Osteoblast (primary cell): ENCODE results near the gene CCDC74A.

- CAGE, long polyA plus RNA: no peak
- RRBS: 2% methylated on average over 6 of the region's 38 CpGs
Observed at GRCh38 chr2:130756191-130756465, 788 bp downstream of the AMER3 start.

DNA sequence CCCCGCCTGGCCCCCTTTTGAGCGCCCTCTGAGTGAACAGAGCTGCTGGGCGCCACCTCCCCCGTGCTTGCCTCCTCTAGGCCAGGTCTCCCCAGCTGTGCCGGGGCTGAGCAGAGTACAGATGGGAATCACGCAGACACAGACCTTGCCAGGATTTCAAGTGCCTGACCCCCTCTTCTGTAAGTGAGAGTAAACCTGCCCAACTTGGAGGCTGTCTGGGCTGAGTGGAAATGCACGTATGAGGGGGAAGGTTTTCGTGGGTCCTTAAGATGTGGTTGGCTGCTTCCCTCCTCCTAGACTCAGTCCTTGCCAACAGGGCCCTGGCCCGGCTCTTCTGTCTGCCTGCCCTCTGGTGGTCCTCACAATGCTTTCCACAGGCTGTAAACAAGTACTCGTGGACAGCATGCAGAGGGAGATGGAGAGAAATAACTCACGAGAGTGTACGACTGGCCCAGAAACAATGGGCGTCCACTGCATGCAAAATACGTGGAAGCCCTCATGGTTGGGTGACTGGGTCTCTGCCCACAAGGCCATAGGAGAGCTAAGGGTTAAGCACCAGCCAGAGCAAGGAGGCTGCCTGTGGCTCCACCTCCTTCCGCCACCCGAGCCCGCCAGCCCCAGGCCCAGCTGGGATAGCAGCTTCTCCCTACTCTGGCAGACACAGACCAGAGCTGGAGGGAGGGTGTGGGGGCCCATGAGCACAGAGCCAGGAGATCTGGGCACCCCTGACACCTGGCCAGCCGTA, 17.1 kb upstream of the ARHGEF4 start:
- CAGE, long polyA plus RNA: no peak
- RRBS: no CpG with 5 or more reads among the region's 18 CpGs

DNA sequence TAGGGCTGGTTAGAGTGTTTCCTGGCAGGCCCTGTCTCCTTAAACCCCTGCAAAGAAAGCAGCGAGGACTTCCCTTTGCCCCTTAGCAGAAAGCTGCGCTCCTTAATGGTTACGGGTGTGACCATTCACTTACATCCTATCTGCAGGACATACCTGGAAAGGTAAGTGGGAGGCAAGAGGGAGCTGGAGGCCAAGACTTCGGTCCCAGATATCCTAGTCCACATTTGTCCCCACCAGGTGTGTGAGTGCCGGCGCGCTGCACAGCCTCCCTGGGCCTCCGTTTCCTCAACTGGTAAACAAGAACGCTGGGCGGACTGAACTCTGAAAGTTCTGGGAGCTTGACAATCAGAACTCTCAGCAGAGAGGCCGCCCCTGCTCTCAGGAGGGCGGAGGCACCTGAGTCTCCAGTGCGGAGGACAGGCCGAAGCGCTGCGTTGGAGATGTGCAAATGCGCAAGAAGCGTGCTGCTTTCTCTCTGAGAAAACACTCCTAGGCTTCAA, 507 bp upstream of the ARHGEF4 start:
- CAGE, long polyA plus RNA: no peak
- RRBS: no CpG with 5 or more reads among the region's 18 CpGs

- CAGE, long polyA plus RNA: no peak
- RRBS: 90% methylated on average over 3 of the region's 19 CpGs
Observed at GRCh38 chr2:131041020-131041904, 52.0 kb downstream of the FAM168B start.

DNA sequence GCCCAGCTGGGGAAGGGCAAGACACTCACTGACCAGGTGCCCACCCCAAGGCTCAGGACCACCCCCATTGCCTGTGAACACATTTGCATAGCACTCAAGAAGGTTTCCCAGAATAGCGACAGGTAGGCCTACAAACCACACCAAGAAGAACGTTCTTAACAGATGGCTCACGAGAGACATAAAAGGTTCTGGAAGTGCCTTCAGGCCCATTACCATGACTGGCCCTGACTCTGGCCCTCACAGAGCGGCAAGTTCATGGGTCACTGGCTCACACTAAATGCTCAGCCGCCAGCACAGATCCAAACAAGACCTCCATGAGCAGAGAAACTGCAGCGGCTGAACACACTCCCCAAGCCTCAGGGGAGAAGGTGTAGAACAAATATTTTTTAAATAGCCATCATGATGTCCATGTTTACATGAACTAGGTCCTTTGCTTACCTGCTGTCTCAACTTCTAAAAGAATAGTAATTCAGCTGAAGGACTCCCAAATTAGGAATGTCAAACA, 43.9 kb downstream of the FAM168B start:
- CAGE, long polyA plus RNA: no peak
- RRBS: no CpG with 5 or more reads among the region's 6 CpGs

GRCh38 chr2:131081107-131081565, 12.1 kb downstream of the FAM168B start:
- CAGE, long polyA plus RNA: no peak
- RRBS: no CpG with 5 or more reads among the region's 4 CpGs

DNA sequence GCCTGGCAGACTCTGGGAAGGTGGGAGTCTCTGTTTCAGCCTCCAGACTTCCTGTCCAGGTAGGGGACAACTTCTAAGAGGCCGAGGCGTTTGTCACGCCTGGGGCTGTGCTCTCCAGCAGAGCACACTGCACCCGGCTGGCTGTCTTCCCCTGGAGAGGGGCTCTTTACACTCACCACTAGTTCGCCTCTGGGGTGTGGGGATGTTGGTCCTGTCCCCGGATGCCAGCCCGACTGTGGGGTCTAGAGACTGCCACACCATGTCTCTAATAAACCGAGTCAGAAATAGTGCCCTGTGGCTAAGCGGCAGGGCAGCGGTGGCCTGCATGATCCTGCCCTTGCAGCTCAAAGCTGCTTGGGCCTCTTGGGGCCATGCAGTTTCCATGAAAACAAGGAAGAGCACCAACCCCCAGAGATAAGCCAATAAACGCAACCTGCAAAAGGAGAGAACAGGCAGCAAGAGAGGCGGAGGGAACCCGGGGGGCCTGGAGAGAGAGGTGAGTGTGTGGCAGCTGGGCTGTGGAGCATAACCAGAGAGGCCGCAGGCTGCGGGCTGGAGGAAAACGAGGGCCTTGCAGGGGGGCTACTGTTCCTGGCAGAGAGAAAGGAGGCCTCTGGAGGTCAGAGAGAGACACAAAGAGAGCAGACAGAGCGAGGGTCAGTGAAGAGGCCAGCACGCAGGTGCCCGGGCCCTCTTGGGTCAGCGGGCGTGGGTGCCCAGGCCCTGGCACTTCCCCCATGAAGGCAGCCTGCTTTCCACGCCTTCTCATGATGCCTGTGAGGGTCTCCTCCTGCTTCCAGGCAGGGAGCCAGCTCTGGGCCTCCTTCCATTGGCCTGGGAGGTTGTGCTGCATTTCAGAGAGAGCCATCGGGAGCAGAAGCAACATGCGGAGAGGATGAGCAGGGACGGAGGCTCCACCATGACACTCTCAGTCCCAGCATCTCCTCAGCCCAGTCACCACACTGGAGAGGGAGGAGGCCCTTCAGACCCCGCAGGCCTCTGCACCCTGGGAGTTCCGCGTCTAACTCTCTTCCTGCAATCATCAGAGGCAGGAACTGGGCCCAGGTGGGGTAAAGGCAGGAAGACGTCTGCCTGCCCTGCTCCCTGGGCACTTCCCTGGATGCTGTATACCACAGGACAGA, 1.5 kb downstream of the MZT2A start:
- CAGE, long polyA plus RNA: no peak
- RRBS: 93% methylated on average over 3 of the region's 29 CpGs

- CAGE, long polyA plus RNA: no peak
- RRBS: no CpG with 5 or more reads among the region's 21 CpGs
Observed at GRCh38 chr2:131514087-131515260, 13.2 kb upstream of the CCDC74A start.

GRCh38 chr2:131527490-131528298, at the start of gene CCDC74A:
Gene CCDC74A, plus strand, starts transcription at chr2:131527888.
- CAGE, long polyA plus RNA: no peak
- RRBS: 0% methylated on average over 8 of the region's 60 CpGs

DNA sequence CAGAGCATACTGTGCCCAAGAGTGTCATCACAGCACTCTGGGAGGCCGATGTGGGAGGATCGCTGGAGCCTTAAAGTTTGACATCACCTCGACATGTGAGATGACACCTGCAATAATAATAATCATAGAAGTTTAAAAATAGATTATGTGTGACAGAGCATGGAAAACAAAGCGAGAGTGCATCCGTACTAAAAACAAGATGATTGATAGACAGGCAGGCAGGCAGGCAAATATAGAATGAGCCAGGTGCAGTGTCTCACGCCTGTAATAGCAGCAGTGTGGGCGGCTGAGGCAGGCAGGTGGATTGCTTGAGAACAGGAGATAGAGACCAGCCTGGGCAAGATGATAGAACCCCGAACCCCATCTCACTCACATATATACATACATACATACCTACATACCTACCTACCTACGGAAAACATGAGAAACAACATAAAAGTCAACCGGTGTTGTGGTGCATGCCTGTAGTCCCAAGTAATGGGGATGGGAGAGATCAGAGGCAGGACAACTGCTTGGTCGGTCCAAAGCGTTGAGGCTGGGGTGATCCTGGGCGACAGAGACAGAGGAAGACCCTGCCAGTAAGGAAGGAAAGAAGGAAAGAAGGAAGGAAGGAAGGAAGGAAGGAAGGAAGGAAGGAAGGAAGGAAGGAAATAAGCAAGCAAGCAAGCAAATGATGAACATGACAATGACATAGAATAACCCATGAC, 115.0 kb upstream of the ANKRD30BL start:
- CAGE, long polyA plus RNA: no peak
- RRBS: no CpG with 5 or more reads among the region's 13 CpGs

GRCh38 chr2:132304533-132305067, 112.0 kb upstream of the GPR39 start:
- CAGE, long polyA plus RNA: no peak
- RRBS: 0% methylated on average over 3 of the region's 23 CpGs

GRCh38 chr2:132645938-132646539, 24.0 kb downstream of the LYPD1 start:
- CAGE, long polyA plus RNA: no peak
- RRBS: 87% methylated on average over 5 of the region's 14 CpGs

DNA sequence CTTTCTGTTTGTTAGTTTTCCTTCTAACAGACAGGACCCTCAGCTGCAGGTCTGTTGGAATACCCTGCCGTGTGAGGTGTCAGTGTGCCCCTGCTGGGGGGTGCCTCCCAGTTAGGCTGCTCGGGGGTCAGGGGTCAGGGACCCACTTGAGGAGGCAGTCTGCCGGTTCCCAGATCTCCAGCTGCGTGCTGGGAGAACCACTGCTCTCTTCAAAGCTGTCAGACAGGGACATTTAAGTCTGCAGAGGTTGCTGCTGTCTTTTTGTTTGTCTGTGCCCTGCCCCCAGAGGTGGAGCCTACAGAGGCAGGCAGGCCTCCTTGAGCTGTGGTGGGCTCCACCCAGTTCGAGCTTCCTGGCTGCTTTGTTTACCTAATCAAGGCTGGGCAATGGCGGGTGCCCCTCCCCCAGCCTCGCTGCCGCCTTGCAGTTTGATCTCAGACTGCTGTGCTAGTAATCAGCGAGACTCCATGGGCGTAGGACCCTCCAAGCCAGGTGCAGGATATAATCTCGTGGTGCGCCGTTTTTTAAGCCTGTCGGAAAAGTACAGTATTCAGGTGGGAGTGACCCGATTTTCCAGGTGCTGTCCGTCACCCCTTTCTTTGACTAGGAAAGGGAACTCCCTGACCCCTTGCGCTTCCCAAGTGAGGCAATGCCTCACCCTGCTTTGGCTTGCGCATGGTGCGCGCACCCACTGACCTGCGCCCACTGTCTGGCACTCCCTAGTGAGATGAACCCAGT, 97.9 kb downstream of the NCKAP5 start:
- CAGE, long polyA plus RNA: no peak
- RRBS: no CpG with 5 or more reads among the region's 21 CpGs

- CAGE, long polyA plus RNA: no peak
- RRBS: no CpG with 5 or more reads among the region's 12 CpGs
Observed at GRCh38 chr2:134136938-134137935, 116.6 kb upstream of the MGAT5 start.

DNA sequence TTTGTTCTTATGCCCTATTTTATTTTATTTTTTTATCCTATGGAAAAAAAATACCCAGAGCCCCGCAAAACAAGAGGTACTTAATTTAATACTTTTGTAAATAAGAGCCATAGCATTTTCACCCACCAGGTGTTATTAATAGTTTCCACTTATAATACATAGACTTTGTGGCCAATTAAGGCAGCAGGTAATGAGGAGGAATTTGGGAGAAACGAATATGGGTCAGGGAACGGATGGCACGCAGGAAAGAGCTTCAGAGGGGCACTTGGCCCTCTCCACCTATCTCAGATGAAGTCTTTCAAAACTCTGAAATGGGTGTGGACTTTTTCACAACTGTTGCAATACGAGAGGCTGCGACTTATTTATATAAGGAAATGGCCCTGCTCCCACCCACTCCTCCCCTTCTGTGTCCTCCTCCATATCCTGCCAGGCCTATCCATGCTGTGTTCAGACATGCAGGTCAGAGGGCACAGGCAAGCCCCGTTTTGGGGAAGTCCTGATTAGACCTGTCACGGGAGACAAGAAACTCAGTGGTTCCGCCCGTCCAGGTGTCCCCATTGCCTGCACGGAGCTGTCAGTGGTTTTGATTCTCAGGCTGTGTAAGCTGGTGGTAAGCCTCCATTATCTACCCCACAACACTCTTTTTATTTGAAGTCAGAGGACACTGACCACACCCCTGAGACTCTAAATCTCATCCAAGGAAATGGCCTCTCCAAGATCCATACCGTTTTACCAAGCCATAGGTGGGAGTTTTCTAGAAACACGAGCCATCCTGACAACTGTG, 99.7 kb upstream of the MGAT5 start:
- CAGE, long polyA plus RNA: no peak
- RRBS: no CpG with 5 or more reads among the region's 13 CpGs

DNA sequence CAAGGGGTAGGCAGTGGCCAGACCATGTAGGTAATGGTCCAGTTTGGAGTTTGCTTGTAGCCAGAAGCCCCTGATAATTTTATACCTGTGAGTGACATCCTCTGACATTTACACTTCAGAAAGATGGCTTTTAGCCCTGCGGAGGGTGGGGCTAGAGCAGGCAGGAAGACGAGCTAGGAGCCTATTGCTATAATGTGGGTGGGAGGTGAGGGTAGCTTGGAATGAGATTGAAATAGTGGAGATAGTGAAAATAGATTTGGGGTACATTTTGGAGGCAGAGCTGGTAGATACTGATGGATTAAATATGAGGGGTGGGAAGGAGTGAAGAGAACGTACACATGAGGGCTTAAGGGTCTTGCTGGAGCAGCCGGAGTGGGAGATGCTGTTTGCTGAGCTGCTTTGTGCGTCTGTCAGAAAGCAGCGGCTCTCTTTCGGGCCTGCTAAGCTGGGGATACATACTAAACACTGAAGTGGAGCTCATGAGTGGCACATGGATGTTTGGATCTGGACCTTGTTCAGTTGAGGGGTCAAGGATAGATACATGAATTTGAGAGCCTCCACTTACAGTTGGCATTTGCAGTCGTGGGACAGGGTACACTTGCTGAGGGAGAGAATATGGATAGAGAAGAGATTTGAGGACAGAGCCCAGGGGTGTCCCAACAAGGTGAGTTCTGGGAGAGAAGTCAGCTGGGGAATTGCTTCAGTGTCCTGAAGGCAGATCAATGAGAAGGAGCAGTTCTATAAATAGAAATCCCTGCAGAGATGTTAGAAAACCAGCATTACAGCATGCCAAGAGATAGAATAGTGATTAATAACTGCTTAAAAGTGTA, 48.5 kb upstream of the MGAT5 start:
- CAGE, long polyA plus RNA: no peak
- RRBS: no CpG with 5 or more reads among the region's 8 CpGs

DNA sequence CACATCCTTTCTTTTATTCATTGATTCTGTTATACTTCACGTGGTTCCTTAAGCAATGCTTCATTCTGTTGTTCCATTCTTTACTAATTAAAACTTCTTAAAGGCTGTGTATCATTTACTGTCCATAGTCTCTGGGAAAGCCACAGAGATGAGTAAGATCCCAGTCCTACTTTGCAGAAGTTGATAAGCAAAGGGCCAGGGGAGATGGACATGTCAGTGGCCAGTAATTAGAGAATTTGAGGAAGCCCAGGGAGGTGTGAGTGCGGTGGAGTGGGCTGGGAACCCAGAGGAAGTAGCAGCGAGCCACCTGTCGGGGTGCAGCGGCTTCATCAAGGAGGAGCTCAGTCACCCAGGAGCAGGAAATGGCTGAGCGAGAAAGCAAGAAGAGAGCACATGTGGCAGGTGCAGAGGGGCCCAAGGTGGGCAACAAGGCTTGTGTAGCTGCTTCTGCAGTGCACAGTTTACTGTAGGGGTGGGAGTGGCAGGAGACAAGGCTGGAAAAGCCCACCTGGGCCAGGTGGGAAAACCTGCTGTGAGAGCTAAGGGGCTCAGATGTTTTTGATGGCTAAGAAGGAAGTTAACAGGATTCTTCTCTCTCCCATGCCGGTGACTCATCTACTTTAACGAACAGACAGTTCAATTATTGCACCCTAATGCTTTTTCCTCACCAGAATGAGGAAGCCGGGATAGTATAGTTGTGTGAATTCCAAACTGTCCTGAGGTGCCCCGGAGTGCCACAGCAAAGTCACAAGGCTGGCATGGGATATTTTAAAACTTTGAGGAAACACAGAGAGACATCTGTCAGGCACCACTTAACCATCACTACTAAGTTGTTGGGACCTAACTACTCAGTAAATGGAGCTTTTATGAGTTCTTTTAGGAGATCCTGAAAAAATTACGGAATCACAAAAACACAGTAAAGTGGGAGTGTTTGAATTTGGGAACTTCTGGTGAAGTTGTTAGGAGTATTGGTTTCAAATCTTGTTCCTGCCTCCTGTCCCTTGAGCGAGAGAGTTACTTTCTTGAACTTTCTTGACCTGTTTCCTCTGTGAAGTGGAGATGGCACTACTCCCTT, 34.7 kb upstream of the MGAT5 start:
- CAGE, long polyA plus RNA: no peak
- RRBS: 61% methylated on average over 4 of the region's 12 CpGs

DNA sequence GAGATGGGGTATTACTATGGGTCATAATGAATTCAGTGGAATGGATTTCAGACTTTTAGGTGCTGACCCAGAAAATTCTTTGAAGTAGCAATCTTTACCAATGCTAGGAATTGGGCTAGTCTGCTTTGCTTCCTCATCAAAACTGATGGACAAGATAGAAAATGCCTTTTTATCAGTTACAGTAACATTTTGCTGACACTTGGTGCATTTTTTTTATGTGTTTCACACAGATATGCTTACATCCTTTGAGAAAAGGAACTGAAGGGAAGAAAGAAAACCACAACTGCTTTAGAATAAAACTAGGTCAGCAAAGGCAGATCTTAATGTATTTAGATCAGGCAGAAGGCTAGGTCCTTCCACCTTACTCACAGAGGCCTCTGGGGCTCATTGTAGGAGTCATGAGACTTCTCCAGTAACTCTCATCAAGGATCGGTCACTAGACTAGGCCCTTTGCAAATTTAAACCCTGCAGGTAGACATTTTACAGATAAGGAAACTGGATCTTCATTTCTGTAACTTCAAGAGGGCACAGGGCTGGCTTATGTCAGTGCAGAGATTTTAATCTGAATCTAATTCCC, 20.5 kb upstream of the MGAT5 start:
- CAGE, long polyA plus RNA: no peak
- RRBS: no CpG with 5 or more reads among the region's 1 CpG

GRCh38 chr2:134457725-134458353, 204.0 kb downstream of the MGAT5 start:
- CAGE, long polyA plus RNA: no peak
- RRBS: no CpG with 5 or more reads among the region's 13 CpGs

GRCh38 chr2:134491021-134491365, 227.8 kb downstream of the TMEM163 start:
- CAGE, long polyA plus RNA: no peak
- RRBS: no CpG with 5 or more reads among the region's 4 CpGs